GM06990 (cell line): ENCODE measurements around the gene RPRM.

DNA sequence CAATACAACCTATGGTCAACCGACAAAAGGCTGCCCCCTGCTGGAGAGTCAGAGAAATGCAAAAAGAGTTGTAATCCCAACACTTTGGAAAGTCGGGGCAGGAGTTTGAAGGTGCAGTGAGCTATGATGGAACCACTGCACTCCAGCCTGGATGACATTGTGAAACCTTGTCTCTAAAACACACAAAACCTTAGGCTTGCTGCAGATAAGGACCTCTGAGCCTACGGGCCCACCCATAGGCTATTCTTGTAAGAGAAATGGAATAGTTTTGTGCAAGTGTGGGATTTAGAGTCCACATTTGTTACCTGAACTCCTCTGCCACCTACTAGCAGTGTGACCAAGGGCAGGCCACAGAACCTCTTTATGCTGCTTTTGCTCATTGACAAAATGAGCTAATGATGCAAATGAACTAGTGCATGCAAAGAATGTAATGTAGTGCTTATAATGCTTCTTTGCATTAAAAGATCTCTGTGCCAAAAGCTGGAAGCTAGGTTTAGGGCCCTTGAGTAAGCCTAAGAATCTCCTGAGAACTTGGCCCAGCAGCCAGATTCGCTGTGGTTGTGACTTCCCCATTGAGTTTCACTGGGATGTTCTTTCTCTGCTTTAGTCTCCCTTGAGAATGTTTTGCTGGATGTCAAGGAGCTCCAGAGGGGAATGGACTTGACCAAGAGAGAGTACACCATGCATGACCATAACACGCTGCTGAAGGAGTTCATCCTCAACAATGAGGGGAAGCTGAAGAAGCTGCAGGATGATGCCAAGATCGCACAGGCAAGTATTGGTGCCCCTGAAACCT, 81.2 kb downstream of the PRPF40A start:
- RRBS = no CpG with 5 or more reads among the region's 6 CpGs

DNA sequence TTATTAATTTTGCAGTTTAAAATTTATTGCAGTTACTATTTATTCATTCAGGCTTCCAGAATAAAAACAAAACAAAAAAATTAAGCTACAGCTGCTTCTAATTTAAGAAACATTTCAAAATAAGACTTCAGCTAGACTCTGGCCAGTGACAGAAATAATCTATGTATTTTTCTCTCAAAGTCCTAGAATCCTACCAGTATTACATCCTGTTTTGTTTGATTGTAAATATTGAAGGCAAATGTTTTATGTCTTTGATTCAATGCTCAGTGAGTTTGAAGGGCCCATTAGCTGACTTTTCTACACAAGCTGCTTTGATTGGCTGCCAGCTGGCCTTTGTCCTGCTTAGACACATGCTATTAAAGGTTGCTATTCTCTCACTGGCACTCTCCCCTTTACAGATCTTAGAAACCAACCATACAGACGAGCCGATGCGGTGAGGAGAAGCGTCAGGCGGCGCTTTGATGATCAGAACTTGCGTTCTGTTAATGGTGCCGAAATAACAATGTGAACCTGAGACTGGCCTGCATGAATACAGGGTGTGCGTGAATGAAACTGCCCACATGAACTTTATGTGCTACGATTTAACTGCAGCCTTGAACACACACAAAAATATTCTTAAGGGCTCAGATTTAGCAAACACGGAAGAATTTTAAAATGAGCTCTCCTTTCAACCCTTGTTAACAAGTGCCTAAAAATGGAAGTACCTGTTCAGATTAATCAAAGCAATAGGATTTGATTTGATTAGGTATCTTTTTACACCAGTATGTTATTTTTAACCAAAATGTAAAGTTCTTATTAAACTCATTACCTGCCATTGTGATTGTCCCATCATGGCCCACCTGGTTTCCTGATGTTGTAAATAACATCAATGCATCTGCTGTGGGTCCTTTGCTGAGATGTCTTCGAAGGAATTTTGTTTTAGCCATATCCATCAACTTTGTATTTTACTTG, 69.6 kb downstream of the PRPF40A start:
- RRBS = no CpG with 5 or more reads among the region's 12 CpGs

- RRBS = no CpG with 5 or more reads among the region's 9 CpGs
Measured at GRCh38 chr2:152650354-152651333, 66.6 kb downstream of the PRPF40A start.

DNA sequence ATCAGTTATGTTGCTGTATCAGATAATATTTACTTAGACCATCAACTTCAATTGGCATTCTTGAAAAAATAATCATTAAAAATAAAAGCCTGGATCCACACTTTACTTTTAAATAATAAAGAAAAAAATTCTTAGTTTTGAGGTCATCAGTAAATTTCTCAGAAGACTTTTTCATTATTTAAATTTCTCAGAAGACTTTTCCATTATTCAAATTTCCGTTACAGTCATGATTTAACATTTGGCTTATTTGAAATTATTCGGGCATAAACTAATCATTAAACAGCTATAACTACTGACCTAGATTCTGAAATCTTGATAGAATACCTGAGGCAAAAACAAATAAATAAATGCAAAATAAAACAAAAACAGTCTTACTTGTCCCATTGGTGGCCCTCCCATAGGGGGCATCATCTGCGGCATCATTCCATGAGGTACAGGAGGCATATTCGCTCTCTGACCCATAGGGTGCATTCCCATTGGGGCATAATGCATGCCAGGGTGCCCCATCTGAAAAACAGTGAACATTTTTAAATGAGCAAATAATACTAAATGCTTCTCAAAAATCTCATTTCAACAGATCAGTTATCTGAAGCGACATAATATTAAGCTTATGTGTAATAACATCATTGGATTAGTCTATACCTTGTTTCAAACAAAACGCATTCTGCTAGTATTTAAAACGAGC, 1.5 kb downstream of the PRPF40A start:
- RRBS = no CpG with 5 or more reads among the region's 7 CpGs

DNA sequence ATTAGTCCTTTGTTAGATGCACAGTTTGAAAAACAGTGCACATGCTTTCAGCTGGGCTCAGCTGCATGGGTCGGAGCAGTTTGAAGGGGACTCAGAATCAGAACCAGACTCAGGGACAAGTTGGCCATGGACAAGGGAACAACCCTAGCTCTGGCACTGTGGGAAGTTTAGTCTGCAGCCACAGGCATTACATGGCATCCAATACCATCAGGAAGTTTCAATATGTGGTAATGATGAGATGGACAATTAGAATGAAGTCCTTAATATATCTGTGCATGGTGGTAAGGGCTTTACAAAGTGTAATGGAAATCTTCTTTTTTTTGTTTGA, 121.4 kb downstream of the ARL6IP6 start:
- RRBS = no CpG with 5 or more reads among the region's 1 CpG

- RRBS = 17% methylated on average over 35 of the region's 95 CpGs
Measured at GRCh38 chr2:153478273-153479310, at the start of gene RPRM. TSS of gene RPRM (minus strand) at chr2:153478762.

DNA sequence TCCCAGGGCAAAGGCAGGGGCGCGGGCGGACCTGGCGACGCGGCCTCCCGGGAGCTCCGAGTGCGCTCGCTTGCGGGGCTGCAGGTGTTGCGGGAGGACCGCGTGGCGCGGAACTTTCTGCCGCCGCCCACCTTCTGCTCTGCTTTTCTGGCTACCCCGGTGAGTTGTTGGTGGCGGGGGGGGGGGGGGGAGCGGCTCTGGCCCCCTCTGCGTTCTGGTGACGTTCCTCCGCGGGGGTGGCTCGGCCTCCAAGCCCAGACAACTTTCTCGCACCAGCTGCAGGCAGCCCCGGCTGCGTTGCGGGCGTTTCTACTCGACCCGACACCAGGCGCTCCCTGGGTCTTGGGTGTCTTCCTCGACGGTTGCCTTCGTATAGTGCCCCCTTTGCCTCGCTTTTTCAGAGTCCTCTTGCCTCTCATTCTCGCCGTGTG, 738 bp downstream of the GALNT13 start:
- RRBS = 72% methylated on average over 13 of the region's 40 CpGs

DNA sequence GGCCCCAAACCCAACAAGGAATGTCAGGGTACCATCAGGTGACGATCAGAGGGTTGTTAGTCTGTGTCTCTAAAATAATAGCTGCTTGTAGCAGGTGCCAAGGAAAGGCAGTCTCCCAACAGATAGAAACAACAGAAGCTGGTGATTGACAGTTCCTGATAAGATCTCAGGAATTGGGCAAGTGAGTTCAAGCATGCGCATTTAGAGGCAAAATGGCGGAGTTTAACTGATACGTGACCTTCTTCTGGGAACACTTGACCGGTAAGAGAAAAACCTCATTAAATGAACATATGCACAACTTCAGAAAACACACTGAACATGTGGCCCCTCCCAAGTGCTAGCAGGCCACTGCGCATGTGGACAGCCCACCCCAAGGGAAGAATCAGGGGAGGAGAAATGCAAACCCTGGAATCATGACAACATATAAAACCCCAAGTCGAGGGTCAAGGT, 664.9 kb downstream of the KCNJ3 start:
- RRBS = no CpG with 5 or more reads among the region's 7 CpGs

DNA sequence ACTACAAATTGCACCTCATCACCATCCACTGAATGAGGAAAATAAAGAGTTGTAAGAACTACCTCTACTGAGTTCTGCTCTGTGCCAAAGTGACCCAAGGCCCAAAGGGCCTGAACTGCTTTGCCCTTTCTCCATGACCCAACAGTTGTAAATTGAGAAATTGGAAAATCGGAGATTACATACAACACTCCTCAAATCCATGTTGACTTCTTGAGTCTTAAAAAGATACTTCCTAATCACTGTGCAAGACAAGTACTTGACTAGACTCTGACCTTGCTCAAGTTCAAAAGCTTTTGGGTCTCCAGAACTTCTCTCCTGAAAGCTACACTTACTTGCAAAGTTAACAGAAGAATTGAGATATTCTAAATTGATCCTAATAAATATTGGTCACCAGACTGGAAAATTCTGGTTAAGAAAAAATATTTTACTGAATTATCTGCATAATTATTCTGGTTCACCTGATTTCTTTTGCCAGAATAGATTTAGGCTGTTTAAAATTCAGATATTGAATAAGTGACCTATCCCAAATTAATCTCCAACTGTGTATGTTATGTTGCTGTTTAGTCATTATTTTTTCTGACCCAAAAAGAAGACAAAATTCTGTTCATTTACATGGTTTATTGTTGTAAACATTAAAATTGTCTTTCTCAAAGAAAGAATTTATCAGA, 8.6 kb downstream of the NR4A2 start:
- RRBS = no CpG with 5 or more reads among the region's 1 CpG

DNA sequence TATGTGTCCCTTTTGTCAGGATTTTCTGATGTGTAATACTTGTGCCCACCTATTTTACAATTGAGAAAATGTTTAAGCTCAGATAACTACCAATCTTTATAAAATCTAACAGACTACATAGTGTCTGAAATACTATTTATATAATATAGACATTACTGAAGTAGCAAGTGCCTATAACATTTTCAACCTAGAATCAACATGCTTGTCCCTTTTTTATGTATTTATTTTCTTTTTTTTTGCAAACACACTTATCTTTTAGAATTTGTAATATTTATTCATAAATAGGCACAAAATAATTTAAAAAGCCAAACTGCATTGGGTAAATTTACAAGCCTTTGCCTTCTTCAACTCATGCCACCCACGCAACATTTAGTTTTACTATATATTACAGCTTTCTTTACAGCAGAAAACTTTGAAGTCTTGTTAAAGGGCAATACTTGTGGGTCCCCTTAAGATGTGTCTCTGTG, 7.6 kb downstream of the NR4A2 start:
- RRBS = no CpG with 5 or more reads among the region's 1 CpG

- RRBS = no CpG with 5 or more reads among the region's 15 CpGs
Measured at GRCh38 chr2:156333446-156333740, 872 bp upstream of the NR4A2 start.

DNA sequence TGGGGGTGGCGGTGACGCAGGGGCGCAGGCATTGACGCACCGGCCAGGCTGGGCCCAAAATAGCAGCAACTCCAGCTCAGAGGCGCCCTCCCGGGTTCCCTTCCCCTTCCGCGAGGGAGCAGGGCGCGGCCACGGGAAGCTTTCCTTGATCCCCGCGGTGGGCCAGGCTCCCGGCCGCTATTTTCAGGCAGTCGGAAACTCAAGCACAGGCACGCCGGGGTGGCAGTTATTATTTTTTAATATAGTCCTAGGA, 2.1 kb upstream of the NR4A2 start:
- RRBS = 5% methylated on average over 12 of the region's 19 CpGs

- RRBS = no CpG with 5 or more reads among the region's 7 CpGs
Measured at GRCh38 chr2:156334962-156335315, 2.4 kb upstream of the NR4A2 start.

DNA sequence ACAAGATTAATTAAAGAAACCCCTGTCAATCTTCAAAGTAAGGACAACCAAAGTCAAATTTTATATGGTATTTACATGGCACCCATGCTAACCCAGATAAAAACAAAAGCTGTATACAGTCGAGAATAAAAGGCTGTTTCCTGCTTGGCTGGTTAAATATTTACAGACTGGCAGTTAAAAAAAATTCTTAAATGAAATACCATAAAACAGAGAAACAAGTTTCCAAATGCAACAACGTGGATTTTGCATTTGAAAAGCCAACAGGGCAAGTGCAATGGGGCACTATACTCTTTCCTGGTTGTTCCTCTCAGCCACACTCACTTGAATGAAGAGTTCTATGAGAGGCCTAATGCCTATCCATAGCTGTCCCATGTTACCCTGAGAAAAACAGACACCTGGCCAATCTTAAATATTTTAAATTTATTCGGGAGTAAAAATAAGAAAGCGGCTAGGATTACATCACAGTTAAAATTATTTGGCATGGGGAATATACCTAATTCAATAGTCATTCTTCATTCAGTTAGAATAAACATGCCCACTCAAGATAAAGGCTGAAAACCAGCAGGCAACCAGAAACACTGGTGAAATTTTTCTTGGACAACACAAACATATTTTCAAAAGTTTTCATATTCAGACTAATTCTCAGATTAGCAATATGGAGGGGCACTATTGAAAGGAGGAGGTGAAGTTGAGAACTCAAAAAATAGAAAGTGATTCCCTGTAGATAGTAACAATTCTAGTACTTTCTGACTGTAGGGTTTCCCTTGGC, 6.2 kb upstream of the NR4A2 start:
- RRBS = no CpG with 5 or more reads among the region's 4 CpGs

DNA sequence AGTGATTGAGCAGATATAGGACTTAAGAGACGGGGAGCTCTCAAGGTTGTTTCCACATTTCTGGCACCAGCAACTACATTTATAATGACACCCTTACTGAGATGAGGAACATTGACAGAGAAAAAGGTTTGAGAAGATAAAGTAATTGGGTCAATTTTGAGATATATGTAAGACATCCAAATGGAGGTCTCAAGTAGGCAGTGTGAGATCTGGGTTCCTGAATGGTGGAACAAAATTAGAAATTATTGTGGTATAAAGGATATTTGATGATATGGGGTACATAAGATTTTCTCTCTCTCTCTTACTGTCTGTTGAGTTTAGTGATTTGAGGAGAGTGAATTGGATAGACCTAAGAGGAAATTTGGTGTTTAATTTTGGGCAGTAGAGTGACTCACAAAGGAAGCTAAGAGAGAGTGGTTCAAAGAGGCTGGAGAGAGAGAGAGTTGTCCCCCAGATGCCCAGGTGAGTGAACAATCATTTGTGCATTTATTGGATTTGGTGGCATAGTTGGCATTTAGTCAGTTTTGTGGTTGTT, 56.7 kb downstream of the GPD2 start:
- RRBS = no CpG with 5 or more reads among the region's 1 CpG

- RRBS = no CpG with 5 or more reads among the region's 2 CpGs
Measured at GRCh38 chr2:156534921-156535601, 98.9 kb downstream of the GPD2 start.

GRCh38 chr2:156537881-156538383, 101.8 kb downstream of the GPD2 start:
- RRBS = no CpG with 5 or more reads among the region's 3 CpGs

DNA sequence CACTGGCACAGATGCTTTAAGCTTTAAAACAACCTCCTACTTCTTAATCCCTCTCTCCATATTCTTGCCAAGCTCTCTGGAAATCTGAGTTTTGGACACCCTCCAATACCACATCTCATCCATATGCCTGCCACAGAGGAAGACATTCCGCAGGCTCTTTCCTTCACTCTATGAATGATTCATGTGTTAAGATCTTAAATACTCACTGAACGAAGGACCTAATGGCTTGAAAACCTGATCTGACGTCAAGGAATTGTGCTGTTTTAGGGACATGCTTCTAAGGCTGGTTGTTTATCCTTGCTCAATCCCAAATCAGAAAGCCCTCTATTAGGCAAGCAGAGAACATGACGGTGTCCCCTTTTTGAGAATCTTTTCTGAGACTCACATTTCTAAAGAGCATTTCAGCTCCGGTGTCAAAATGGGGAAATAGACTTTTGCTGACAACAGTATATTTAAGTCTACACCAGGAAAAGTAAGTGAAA, 83.8 kb upstream of the GALNT5 start:
- RRBS = no CpG with 5 or more reads among the region's 5 CpGs

DNA sequence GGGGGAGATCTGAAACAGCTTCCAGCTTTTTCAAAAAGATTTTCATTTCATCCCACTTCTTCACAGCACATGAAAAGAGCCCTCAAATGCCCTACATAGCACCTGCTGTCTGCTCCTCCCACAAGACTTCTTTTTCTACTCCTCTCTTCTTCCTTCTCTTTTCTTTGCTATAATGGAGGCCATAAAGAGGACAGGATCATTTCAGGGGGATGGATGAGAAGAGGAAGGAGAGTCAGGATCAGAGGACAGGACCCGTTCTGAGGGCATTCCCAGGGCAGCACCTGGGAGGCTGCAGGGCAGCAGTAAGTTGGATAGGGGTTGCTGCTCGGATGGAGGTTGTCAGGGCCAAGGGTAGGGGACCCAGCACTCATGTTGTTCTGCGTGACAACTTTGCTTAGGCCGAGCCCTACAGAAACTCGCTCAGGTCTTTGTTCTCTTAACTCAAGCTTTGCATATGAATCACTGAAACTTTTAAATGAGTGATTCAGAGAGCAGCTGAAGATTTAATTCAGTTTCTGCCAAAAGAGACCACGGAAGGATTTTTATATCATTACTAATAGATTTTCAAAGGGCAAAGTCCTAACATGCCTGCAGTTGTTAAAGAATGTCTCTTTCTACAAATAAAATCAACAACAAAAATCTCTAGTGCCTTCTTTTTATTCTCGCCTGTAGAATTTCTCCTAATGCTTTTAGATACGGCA, 11.2 kb upstream of the GALNT5 start:
- RRBS = no CpG with 5 or more reads among the region's 8 CpGs

GRCh38 chr2:157298427-157299122, 27.0 kb downstream of the ERMN start:
- RRBS = no CpG with 5 or more reads among the region's 32 CpGs